Skin of body (tissue), 2 donors: Measurements from ENCODE around the genes TPBGL, RPS3, MAP6 and EMSY.

DNA sequence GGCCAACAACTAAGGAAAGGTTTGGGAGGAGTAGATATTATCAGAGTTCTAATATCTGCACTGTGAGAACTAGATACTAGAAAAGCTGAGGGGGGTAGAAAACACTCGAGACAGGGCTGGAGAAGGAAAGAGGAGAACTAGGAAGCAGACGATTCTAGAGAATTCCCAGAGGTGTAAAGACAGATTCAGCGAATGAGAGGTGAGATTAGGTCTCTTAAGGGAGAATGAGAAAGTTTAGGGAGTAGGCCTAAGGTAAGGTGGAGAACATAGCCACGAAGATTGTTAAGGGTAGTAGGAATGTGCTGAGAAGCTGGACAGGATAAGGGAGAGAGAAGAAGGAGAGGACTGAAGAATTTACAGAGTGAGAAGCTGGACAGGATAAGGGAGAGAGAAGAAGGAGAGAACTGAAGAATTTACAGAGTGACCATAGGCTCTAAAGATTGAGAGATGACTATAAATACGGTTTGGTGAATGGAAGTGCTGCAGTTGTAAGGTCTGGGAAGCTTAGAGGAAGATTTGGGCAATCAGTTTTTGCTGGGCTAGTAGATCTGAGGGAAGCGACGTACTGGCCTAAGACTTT, 916 bp downstream of the PPME1 start:
- RAMPAGE, long total RNA: no peak

DNA sequence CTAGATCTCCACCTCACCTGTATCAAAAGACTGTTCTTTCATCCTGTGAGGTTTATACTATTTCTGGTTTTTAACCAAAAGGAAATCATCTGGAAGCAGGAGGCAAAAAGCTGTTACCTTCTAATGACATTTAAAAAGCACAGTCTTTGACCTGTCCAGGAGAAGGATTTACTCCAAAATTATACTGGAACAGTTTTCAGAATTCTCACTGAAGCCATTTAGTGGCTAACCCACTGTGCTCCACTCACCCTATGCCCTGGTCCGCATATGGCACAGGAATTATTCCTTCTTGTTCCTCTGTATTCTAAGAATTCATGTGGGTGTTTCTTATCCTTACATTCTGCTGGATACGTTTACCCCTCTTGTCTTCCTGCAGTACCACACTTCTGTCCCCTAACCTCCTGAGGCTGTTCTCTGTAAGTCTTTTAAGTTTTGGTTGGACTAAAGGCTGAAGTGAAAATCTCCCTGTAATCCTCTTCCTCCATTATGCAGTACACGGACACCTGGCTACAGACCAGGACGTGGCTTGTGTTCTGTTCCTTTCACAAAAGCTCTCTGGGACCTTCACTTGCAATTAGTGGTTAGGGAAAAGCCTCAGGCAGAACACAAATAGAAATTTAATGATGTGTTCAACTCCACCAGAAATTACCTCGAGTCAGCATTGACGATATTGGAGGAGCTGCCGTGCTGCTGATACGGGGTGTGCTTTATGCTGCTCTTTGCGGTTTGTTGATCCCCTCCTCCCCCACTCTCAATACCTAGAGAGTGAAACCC, 48.7 kb downstream of the POLD3 start:
- RAMPAGE, long total RNA: no peak

DNA sequence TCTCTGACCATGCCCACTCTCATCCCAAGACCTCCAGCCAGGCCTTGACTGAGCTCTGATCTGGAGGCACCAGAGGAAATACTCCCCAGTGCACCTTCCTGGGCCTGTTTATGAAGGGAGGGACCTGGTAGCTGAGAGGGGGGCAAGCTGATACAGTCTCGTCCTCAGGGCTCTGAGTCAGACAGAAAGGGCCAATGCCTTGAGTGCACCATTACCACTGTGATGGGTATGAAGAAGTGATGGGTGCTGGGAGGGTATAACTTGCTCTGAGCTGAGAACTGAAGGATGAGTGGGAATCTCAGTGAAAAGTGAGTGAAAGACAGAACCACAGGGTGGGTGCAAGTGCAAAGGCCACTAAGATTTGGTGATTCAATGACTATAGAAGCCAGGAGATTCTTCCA, 48.9 kb downstream of the CHRDL2 start:
- RAMPAGE, long total RNA: no peak

GRCh38 chr11:74696755-74697434, 34.3 kb downstream of the CHRDL2 start:
- RAMPAGE, long total RNA: no peak

DNA sequence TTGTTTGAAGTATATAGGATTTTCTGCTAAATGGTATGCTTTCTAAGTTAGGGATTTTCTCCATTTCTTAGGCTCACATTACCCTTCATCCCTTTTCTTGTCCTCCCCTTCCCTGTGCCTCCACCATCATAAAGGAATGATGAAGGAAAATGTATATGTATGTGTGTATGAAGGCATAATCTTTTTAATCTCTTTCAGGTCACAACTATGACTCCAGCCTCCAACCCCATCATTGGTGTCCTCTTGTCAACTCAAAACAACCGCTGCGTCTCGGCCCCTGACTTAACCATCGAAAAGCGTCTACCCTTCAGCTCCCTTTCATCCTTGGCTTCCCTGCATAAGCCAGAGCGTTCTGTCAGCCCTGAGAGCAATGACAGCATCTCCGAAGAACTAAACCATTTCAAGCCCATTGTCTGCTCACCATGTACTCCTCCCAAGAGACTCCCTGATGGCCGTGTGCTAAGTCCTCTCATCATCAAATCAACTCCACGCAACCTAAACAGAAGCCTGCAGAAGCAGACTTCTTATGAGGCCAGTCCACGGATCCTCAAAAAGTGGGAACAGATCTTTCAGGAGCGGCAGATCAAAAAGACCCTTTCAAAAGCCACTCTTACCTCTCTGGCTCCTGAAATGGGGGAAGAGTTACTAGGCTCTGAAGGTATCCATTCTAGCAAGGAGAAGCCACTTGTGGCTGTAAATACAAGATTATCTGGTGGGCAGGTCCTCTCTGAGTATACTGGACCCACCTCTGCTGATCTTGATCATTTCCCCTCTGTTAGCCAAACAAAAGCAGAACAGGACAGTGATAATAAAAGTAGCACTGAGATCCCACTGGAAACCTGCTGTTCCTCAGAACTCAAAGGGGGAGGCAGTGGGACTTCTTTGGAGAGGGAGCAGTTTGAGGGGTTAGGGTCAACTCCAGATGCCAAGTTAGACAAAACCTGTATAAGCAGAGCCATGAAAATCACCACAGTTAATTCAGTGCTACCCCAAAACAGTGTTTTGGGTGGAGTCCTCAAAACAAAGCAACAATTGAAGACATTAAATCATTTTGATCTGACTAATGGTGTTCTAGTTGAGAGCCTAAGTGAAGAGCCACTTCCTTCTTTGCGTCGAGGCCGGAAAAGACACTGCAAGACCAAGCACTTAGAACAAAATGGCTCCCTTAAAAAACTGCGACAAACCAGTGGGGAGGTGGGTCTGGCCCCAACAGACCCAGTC, 87.1 kb downstream of the RNF169 start:
- RAMPAGE, long total RNA: no peak

DNA sequence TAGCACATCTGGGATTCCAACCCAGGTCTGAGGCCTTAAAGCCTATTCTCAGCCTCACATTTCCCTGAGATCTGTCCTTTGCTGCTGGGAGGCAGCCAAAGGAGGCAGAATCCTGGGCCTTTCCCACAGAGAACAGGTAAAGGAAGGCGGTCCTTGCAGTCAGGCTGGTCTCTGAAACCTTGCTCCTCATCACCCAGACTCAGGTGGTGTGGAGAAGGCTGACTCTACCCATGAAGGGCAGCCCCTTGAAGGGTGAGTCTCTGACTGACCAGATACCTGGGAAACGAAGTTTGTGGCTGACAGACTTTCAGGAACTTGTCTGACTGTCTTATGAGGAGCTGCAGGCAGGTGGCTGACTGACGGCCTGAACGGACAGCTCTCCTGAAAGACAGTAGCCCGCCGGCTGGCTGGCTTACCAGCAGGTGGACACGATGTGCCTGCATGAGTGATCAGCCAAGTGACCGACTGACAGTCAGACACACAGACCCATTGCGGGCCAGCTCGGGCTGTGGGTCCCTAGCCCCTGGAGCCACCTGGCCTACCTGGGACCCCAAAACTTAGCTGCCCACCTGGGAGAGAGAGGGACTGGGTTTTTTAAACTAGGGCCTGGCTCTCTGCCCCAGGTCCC, 8.0 kb downstream of the SLCO2B1 start:
- RAMPAGE, long total RNA: no peak

- RAMPAGE, long total RNA: no peak
These were observed at the start of gene TPBGL for GRCh38 chr11:75240353-75240898. Gene TPBGL, plus strand, starts transcription at chr11:75240774.

DNA sequence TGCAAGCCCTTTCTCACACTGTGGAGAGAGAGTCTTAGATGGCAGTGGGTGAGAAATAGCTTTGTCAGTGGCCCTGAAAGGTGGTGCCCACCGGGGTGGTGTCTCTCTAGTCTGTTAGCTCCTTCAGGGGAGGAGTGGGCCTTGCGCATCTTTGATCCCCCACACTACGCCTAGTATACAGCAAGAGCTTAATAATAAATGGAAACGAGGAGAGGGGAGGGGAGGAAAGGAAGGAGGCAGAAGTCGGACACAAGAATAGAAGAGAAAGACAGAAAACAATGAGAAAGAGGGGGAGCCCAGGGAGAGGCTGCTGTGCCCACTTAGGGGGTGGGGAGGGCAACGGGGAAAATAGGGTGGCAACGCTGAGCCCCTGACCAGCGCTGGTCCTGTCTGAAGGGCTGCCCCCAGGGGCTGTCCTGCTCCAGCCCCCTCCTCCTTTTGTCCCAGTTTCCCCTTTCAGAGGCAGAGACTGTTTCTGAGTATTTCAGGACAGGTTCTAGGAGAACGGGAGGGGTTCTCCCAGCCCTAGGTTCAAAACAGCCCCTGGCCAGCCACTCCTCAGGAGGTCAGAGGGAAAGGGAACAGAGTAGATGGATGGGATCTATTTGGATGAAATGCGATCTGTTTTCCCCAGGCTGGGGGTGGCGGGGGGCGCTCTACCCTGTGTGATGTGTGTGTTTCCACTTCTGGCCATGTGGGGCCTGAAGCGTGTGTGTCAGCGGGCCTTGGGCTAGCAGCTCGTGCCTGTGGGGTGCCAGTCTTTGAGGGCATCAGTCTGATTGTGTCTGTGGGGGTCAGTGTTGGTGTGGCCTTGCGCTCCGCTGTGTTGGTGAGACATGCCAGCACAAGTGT, 1.1 kb downstream of the ARRB1 start:
- RAMPAGE, long total RNA: no peak

DNA sequence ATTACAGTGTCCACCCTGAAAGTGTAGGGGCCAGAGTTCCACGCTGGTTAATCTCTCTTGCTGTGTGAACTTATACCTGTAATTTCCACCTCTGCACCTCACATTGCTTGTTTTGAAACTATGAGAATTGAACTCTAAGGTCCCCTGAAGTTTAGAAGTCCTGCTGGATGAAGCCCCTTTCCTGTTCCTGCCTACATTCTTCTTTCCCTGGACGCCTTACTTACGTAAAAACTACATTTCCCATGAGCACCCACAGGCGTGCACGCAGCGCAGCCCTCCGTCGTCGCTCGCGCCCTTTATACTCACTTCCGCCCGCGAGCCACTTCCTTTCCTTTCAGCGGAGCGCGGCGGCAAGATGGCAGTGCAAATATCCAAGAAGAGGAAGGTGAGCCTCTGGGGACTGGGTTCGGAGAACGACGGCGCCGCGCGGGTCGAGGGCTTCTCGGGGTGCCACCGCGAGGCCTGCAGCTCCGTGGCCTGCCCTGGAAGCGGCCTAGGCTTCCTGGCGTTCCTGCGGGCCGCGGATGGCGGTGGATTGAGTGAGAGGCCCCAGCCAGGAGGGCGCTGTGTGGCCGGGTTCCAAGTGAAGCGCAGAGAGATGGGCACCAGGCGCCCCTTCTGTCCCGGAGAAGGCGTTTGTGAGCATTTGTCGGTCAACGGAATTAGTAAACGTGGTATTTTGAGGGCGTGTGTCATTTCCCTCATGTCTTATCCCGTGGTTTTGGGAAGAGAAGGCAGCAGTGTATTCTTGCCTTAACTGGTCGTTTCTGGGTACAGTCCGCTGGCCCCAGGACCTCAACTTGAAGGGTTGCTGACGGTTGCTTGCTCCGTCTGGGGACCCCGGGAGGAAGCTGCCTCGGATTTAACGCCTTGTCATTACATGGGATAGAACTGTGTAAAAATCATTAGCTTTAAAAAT, at the start of gene RPS3:
Gene RPS3, plus strand, starts transcription at position 326 of the 919 bp plus-strand sequence.
- RAMPAGE, long total RNA: start-site peak on the plus strand centred at position 331 of the sequence, 19 bp wide, 2,170 and 111 reads in 2 replicates

DNA sequence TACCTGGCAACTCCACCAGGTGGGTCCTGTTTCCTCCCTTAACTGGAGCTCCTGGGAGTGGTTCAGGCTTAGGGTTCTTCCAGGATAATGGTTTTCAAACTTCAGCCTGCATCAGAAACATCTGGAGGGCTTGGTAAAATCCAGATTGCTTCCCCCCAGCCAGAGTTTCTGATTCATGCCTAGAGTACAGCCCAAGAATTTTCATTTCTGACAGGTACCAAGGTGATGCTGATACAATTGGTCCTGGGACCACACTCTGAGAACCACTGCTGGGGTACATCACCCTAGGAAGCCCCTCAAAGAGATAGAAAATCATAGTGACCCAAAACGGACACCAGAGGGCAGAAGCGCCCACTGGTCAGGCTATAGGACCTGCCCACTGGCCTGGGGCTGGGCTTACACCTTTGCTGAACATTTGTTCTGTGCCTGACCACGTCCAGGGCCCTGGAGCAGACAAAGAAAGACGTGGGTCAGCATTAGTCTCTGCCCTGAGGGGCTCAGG, 14.6 kb upstream of the SERPINH1 start:
- RAMPAGE, long total RNA: no peak

DNA sequence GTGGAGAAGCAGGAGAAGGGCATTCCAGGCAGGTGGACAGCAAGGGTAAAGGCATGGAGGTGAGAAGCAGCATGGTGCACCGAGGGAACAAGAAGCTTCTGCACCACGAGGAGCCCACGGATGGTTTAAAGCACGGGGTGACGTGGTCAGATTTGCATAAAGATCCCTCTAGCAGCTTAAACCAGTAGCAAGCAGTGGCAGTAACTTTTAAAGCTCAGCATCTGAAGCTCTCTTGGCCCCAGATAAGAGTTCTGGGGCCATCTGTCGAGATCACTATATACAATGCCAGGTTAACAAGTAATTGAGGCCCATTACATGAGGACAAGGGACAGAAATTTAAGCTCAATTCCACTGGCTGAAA, 36.9 kb downstream of the SERPINH1 start:
- RAMPAGE, long total RNA: no peak

GRCh38 chr11:75667731-75668484, 930 bp downstream of the MAP6 start:
- RAMPAGE, long total RNA: no peak

DNA sequence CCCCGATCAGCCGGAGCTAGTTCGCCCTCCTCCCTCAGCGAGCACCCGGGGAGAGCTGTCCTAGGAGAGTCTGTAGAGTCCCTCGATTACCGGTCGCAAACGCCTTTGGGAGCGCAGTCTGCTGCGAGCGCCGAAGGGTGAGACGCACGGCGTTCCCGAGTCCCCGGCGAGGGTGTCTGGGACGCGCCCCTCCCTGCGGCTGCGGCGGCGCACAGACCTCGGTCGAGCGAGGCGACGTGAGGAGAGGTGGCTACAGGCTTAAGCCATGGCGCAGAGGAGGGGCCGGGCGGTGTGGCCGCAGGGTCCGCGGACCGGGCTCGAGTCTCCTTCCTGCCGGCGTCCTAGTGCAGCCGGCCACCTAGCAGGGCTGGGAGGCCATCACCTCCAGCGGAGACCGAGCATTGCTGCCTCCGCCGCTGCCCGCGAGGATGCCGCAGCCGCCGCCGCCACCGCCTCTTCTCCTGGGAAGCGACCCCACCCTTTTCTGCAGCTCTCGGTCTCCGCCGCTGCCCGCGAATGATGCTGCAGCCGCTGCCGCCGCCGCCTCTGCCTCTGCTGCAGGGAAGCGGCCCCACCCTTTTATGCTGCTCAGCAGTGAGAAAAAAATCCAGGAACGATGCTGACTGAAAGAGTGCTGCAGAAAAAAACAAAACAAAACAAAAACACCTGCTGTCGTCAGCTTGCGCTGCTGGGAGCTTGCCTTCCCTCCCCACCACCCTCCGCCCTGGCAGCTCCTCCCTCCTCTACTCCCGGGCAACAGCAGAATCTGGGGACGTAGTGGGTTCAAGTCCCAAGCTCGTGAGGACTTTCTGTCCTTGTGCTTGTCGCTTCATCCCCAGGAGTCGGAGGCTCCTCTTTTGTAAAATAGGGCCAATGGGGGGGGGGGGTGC, at the start of gene MAP6:
Gene MAP6, minus strand, starts transcription at position 554 of the 890 bp plus-strand sequence.
- RAMPAGE, long total RNA: no peak

DNA sequence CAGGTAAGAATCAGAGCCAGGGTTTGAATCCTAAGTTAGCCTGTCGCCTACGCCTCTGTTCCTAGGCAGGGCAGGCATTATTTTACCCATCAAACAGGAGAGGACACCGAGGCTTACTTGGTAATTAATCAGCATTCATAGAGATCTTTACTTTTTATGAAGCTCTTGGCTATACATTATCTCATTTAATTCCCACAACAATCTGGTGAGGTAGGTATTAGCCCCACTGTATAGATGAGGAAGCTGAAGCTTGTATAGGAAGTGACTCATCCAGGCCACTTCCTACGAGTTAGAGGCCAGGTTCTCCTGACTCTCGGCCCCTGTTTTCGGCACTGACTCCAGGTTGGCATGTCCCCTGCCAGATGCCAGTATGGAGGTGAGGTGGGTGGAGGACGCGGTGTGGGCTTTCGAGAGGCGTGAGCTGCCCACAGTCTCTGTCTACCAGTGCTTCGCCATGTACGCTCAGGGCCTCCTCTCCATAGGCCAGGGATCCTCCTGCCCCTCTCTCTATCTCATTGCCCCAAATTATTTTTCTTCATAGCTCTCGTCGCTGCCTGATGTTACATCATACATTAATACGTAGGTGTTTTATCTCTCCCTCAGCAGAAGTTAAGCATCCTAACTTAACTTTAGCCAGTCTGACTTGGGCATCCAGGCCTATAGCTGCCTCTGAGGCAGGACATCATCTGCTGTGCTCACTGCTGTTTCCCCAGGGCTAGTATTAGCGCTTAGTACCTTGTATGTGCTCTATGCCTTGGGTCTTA, 8.9 kb downstream of the DGAT2 start:
- RAMPAGE, long total RNA: no peak

DNA sequence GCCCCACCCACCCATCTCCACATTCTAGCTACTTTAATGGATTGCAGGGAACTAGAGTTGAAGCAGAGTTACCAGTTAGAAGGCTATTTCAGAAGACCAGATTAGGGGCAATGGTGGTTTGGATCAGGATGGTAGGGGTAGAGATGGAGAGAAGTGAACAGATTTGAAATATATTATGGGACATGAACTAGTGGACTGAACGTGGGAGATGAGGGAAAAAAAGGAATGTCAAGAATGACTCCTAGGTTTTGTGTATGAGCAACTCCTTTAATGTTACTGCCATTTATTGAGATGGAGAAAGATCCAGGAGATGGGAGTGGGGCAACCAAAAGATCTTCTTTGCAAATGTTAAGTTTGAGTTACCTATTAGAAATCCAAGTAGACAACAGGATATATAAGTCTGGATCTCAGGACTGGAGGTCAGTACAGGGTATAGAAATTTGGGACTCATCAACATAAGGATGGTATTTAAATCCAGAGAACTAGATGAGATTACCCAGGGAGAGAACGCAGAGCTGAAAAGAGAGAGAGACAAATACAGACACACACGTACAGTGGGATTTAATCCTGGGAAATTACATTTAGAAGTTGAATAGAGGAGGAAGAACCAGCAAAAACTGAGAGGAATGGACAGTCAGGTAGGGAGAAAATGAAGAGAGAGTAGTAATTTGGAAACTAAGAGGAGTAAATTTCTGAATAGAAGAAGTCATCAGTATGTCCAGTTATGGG, 134.6 kb downstream of the WNT11 start:
- RAMPAGE, long total RNA: no peak

GRCh38 chr11:76120211-76121093, 85.8 kb downstream of the WNT11 start:
- RAMPAGE, long total RNA: no peak

DNA sequence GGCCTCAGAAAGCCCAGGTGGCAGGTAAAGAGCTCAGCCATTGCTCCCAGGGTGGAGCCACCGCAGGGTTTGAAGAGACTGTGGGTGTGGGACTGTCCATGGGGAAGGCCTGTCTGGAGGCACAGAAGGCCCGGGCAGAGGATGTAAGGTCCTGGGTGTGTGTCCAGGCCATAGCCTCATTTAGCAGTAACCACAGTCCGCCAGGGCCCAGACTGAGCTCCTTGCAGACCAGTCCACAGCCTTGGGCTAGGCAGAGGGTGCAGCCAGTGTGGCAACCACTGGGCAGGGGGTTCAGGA, 27.6 kb upstream of the WNT11 start:
- RAMPAGE, long total RNA: no peak

DNA sequence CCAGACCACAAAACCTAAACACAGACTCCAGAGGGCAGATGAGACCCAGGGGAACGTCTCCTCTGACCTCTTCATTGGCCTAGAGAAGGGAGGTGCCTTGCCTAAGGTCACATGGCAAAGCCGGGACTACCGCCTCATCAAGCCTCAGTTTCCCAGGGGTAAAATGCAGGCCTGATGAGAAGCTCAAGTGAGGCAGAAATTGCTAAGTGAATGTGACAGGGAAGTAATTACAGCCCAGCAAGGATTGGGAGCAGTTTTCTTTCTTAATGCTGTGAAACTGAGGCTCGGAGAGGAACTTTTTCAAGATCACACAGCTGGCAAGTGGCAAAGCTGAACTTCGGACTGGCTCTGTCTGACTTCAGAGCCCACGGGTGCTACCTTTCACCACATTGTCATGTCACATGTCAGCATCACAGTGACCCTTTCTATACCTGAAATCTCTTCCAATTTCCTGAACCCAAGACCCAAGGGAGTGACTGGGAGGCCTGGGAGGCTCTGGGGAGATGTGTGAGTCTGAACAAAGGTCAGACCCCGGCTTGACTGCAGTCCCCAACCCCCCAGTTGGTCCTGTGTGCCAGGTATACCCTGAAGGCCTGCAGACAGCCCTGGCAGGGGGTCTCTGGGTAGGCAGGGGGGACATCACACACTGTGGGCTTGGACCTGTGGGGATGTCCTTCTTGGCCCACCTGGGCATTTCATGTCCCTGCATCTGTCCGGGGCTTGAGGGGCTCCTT, 70.1 kb upstream of the WNT11 start:
- RAMPAGE, long total RNA: no peak

GRCh38 chr11:76443880-76445320, at the start of gene EMSY:
Gene EMSY, plus strand, starts transcription at chr11:76445018.
- RAMPAGE, long total RNA: start-site peak on the minus strand at chr11:76444671-76444686, 35 and 14 reads in 2 replicates; start-site peak on the plus strand at chr11:76445025-76445053, 262 and 91 reads in 2 replicates

- RAMPAGE, long total RNA: no peak
These were observed 59.6 kb downstream of the LRRC32 start for GRCh38 chr11:76610661-76611545.